OVCAR3 (cell line): Measurements from ENCODE around the gene SUPT5H.

- RRBS = 93% methylated on average over 21 of the region's 54 CpGs
Observed at GRCh38 chr19:38792393-38793174, 3.6 kb downstream of the LGALS7B start.

GRCh38 chr19:38811851-38812291 is 874 bp downstream of the LGALS4 start:
- RRBS = no CpG with 5 or more reads among the region's 6 CpGs

DNA sequence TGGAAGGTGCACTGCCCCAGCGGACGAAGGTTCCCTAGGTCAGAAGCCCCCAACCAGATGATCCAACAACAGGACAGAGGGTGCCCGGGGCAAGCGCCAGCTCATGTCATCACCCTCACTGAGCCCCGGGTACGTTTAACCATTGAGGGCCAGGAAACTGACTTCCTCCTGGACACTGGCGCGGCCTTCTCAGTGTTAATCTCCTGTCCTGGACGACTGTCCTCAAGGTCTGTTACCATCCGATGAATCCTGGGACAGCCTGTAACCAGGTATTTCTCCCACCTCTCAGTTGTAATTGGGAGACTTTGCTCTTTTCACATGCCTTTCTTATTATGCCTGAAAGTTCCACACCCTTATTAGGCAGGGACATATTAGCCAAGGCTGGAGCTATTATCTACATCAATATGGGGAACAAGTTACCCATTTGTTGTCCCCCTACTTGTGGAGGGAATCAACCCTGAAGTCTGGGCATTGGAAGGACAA is 5.7 kb downstream of the ECH1 start:
- RRBS = no CpG with 5 or more reads among the region's 10 CpGs

GRCh38 chr19:38848315-38848859 is 1.4 kb downstream of the HNRNPL start:
- RRBS = no CpG with 5 or more reads among the region's 12 CpGs

GRCh38 chr19:38899142-38899429 is 332 bp downstream of the SIRT2 start:
- RRBS = no CpG with 5 or more reads among the region's 15 CpGs

DNA sequence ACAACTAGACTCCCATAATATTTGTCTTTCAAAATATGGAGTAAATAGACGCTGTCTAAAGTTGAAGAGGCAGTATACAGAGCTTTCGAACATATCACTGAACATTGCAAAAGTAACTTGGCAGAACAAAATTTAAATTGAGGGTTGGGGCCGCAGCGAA is 720 bp downstream of the FBXO17 start:
- RRBS = no CpG with 5 or more reads among the region's 4 CpGs

DNA sequence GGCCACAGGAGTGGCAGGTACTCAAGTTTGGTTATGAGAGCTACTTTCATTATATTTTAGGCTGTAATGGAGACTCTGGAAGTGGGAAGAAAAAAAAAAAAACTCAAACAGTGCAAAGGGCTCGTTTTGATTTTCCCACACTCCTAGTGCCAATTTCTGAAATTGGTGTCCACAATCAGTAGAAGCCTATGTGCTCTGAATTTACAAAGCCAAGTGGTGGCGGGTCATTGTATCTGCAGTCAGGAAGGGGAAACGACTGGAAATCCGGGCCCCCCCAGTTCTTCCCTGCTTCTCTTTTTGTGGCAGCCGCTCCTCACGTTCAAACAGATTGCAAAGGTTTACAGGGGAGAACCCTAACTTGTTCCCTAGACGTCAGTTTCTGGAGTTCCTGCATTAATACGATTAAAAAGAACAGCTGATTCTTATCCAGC is 923 bp upstream of the ACP7 start:
- RRBS = no CpG with 5 or more reads among the region's 8 CpGs

GRCh38 chr19:39135958-39137245 is 10.8 kb downstream of the PAK4 start:
- RRBS = 81% methylated on average over 6 of the region's 27 CpGs

DNA sequence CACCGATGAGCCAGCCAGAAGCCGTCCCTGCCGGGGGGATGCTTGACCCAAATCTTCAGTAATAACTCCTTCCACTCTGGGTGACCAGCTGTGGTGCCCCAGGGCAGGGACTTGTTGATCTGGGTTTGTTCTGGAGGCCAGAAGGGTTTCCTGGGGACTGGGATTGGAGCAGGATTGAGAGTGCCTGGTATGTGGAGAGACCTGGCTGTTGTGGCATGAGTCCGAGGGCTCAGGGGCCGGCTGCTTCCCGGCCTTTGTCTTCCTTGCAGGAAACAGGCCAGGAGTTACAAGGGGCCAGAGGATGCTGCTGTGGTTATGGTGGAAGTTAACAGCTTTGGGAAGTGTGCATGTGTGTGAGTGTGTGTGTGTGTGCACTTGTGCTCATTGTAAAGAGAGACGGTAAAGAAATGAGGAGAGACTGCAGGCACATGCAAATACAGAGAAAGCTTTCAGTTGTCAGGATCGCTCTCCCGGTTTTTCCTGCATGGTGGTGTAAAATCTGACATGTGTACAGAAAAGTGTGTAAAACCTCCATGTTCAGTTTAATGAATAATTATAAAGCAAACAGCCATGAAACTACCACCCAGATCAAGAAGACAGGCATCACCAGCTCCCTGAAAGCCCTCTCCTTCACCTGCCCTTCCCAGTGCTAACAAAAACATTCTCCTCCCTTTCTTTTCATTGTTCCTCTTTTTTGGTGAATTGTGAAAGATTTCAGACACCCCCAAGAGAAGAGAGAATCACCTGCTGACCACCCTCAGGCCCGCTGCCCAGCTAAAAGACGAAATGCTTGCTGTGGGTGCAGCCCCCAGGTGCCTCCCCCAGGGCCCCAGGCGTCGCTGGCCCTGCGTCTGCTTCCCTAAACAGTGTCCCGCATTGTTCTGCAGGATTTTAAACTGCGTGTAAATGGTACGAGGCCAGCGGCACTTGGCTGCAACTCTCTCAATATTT is 19.1 kb downstream of the PAK4 start:
- RRBS = no CpG with 5 or more reads among the region's 18 CpGs

GRCh38 chr19:39169476-39169926 is 27.3 kb upstream of the NCCRP1 start:
- RRBS = 92% methylated on average over 10 of the region's 28 CpGs

- RRBS = no CpG with 5 or more reads among the region's 13 CpGs
Observed at GRCh38 chr19:39353486-39354132, 11.4 kb downstream of the SAMD4B start.

DNA sequence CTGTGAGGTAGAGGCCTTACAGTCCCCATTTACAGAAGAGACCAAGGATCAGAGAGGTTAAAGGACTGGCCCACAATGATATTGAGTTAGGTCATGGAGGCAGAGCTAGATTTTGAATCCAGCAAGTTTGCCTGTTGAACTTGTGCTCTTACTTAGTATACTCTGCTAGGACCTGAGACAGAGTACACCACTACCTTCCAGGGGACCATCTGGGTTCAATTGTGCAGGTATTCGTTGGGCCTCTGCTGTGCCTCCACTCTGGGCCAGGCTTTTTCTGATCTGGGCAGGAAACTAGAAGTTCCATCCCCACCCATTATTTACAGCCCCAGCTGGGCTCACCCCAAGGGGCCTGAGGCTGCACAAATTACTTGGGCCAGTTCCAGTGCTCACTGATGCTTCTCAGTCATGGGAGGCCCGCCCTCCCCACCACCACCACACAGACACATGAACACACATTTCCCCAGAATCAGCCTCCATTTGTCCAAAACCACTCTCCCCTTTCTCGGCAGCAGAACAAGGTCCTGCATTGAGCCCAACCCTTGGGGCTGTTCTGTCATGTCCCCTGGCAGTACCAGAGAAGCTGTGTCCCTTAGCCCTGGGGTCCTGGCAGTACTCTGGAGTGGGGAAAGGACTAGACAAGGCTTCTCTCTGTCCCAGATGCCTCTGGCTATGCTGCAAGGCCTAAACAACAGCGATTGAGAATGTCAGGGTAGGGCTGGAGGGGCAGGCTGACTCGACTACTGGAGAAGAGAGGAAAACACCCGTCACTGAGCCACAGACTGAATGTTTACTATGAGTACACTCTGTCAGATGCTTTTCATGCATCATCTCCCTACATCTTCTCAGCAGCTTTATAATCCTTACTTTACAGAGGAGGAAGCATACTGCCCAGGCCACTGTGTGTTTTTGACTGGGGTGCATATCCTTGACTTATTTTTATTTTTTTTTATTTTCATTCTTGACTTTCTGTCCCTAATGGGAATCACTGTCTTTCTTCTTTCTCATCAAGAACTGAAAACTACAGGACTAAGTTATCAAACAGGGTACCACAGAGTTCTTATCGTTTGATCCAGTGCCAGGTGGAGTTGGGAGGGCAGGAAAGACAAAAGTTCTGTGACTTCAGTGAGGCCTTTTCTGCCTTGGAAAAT is 21.8 kb downstream of the SAMD4B start:
- RRBS = no CpG with 5 or more reads among the region's 7 CpGs

DNA sequence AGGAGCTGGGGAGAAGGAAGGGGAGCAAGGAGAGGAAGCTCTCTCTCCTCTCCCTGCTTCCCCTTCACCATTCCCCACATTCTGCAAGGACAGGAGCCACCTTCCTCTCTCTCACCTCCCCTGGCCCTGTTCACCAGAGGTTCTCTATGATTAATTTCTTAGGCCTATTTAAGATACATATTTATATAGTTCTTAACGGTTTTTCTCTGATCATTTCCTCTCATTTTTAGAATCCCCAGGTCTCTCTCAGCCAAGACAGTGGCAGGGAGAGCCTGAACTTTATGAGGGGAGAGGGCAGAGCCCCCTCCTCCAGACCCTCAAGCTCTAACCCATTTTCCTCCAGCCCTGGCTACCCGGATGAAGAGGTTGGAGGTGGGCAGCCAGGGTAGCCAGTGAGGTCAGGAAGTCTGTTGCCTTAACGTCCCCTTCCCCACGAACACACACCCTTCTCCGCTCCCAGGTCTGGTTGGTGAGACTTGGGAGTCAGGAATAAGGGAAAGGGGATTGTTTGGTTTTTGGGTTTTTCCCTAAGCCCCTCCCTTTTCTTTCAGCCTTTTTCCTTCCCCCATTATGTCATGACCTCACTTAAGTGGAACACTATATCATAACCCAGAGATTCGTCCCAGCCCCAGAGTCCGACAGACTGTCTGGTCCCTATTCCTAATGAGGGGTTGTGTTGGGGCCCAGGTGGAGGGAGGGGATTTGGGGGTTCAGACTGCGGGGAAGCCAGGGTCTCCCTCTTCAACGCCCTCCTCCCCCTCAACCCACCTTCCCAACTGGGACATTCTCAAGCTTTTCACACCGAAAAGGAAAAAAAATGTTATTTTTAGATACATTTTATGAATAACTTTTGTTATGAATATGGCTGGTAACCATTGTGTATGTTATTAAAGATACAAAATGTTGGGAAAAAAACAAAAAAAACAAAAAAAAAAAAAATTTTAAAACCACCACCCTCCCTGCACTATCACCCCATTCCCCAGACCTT is 6.6 kb downstream of the PAF1 start:
- RRBS = no CpG with 5 or more reads among the region's 10 CpGs

GRCh38 chr19:39409905-39410586 is 2.4 kb upstream of the PLEKHG2 start:
- RRBS = 4% methylated on average over 15 of the region's 39 CpGs

DNA sequence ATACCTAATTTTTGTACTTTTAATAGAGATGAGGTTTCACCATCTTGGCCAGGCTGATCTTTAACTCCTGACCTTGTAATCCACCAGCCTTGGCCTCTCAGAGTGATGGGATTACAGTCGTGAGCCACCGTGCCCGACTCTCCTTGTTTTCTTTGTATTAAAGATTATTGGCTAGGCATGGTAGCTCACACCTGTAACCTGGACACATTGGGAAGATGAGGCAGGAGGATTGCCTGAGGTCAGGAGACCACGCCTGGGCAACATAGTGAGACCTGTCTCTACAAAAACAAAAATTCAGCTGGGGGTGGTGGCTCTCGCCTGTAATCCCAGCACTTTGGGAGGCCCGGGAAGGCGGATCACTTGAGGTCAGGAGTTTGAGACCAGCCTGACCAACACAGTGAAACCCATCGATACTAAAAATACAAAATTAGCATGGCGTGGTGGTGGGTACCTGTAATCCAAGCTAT is 3.3 kb downstream of the RPS16 start:
- RRBS = no CpG with 5 or more reads among the region's 9 CpGs

DNA sequence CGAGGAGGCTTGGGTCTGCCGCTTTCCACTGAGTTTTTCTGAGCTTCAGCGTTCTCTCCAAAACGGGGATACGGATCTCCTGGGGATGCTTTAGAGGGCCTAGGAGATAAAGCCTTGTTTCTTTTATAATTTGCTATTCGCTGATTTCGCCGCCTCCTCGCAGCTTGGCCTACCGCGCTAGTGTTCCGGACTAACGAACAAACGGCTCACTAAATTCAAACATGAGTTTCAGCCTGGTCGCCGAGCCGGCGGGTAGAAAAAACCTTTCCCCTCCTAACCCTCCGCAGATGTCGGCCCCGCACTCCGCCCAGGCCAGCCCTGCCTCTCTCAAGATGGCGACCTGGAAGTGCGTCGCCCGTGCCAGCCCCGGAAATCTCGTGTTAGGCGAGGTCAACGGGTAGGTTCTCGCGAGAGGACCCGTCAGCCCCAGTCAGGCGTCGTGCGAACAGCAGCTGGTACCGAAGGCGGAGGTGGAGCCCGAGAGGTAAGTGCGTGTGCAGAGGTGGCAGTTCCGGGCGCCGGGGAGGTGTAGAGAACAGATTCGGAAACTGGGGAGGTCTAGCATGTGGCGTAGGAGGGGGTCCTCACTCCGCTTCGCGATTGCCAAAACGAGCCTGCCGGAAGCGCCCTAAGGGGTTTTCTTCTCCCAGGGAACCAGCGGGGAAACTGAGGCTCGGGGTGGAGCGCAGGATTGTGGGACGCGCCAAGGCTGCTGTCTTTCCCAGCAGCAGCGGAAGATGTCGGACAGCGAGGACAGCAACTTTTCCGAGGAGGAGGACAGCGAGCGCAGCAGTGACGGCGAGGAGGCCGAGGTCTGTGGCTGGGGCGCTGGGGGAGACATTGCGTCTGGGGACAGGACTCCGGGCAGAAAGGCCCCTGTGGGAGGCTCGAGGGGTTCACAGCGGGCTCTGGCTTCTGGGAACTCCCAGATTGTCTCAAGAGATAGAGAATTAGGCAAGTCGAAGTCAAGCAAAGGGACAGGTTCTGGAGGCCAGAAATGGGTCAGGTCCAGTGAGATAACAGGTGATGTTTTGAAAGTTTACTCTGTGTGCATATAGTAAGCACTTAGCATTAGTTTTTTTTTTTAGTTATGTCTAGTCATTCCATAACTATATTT is at the start of gene SUPT5H:
Gene SUPT5H, plus strand, starts transcription at position 429 of the 1,117 bp plus-strand sequence.
- RRBS = 3% methylated on average over 23 of the region's 71 CpGs

DNA sequence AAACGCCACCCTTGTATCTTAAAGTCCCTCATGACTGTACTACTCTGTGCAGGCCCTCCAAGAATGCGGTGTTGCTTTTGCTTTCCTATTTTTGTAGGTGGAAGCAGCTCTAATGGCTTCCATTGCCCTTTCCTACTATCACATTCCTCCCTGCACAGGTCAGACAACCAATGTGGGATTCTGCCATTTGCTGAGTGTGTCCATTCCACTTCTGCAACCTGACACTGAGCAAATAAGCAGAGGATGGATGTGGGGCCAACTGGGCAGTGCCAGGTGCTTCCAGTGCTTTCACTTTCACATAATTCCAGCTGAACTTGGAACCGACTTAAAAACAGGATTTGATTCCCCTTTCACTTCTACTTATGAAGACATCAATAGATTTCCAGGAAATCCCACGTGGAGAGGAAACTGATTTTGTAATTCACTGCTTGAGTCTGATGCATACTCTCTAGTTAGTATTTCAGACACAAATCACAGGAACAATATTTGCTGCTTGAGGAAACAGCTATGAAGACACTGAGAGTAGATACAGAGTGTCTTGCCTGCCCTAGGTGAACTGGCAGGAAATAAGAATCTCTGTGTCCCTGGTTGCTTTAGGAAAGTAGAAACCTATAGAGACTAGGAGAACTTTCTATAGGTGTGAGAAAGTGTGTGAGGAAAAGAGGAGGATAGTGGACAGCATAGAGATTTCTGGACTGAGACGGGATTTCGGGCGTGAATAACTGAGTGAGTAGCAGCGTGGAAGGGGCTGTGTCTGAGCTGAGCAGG is 22.4 kb downstream of the LGALS16 start:
- RRBS = no CpG with 5 or more reads among the region's 8 CpGs

- RRBS = no CpG with 5 or more reads among the region's 8 CpGs
Observed at GRCh38 chr19:40212693-40213067, 5.5 kb downstream of the TTC9B start.

- RRBS = no CpG with 5 or more reads among the region's 14 CpGs
Observed at GRCh38 chr19:40224332-40224679, 2.2 kb downstream of the CCNP start.

DNA sequence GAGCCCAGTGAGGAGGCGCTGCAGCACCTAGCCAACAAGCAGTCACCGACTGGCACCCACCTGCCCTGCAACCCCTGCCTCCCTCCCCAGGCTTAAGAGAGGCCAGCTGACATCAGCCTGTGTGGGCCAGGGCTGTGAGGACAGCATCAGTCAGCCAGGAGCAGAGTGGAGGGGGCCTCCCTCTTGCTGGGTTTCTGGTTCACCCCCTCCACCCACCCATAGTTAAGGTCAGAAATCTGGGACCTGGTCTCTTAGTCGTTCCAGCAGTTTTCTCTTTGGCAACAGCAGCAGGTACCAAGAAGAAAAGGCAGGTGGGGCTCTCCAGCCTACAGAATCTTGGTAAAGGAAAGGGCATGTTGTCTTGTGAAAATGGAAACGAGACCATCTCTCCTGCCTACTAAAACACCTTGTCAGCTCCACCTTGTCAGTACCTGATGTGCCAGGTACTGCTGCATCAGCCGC is 25.6 kb upstream of the CCNP start:
- RRBS = no CpG with 5 or more reads among the region's 5 CpGs